Pulmonary lymph node (tissue), 1 donor: ENCODE measurements around the genes CLRN2 and FAM184B.

DNA sequence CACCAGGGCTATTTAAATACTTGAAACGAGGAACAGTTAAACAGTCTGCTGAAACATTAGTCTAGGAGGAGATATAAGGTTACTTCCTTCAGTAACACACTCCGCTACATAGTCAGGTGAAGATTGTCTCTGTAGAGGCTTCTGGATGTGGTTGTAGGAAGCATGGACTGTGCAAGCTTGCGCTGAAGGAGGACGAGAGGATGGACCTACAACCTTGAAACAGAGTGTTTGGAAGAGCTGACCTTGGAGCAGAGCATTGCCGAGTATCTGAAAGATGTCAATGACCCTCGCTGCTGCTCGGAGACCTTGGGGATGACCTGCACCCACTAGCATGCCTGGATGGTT is at the start of gene CLRN2:
CLRN2 (plus strand) TSS at position 230 of the 345 bp plus-strand sequence.
- PRO-cap: no peak

GRCh38 chr4:17515281-17515769 is 360 bp downstream of the CLRN2 start:
- PRO-cap: no peak

DNA sequence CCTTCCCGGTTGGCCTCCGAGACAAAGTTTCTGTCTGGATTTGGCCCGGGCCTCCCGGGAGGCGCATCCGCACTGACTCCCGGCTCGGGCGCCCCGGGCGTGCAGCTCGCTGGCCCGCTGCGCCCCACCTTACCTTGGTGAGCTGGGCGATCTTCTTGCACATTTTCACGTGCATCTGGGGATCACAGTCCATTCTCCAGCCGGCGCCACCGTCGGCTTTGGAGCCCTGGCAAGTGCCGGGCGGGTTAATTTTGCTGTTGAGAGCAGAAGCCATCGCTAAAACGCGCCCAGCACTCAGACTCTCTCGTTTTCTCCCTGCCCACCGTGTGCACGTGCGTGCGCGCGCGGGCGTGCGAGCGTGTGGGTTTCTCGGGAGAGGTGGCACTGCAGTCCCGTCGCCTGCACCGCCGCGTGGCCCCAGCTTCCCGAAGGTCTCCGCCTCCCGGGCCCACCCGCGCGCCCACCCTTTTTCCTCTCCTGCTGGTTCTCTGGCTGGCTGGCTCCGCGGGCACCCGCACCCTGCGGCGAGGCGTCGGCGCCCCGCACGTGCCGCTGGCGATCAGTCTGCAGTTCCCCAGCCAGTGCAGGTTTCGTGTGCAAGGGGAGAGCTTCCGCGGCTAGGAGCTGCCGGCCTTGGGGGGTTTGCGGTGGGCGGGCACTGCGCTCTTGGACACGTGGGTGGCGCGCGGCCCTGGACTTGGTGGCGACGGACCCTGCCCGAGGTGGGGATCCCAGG is at the start of gene FAM184B:
FAM184B (minus strand) TSS at position 596 of the 736 bp plus-strand sequence.
- PRO-cap: no peak

DNA sequence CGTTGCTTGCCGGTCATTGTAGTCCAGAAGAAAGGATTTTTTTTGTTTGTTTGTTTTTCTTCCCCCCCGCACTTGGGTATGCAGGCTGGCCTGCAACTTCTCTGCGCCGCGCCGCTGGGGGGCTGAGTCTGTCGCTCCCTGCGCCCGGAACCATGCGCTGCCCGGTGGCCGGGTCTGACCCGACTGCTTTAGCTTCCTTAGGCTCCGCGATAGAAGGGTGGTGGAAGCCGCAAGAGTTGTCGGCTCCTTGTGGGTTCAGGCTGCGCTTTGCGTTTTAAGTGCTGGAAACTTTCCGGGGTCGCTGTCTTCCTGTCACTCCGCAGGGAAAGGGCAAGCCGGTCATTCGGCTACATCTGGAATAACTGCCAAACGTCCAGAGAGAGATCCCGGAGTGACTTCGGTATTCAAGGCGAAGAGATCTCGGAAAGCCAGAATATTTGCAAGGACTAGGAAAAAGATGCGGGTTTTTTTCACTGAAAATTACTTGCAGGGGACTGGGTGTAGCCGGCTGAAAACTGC is 732 bp upstream of the LCORL start:
- PRO-cap: no peak

GRCh38 chr4:19456300-19456588 is 795.5 kb upstream of the SLIT2 start:
- PRO-cap: no peak

DNA sequence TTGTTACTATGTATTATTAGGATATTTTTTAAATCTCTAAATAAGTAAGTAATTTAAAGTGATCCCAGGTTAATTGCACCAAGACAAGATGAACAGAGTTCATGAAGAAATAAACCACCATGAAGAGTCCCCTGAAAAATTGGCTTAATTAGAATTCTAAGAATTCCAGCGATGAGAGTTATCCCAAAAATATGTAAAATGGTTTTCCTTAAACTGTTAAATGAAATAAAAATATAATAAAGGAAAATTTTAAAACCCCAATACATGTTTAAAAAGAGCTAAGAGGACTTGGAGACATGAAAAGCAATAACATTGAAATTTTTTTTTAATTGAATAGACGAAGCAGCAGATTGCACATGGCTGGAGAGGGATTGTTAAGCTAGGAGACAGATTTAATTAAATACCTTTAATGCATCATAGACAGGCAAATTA is 141.5 kb upstream of the SLIT2 start:
- PRO-cap: no peak

DNA sequence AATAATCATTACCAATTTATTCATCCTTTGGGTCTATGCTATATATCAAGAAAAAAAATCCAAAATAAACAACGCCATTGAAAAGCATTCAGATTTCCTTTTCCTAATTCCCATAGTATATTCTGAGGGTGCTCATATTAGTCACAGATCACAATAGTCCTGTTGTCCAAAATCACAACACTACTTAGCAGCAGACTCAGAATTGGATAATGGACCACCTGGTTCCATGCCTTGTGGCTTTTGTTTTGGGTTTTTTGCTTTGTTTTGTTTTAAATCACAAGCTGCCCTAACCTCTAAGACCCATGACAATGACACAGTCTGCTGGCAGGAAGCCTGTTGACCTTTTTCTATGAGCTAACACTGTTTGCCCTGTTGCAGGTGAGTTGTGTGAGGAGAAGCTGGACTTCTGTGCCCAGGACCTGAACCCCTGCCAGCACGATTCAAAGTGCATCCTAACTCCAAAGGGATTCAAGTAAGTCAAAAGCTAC is 110.9 kb upstream of the PACRGL start:
- PRO-cap: no peak

GRCh38 chr4:21089918-21090614 is 389.8 kb downstream of the PACRGL start:
- PRO-cap: no peak

- PRO-cap: no peak
Measured at GRCh38 chr4:22634497-22634989, 118.7 kb upstream of the ADGRA3 start.

- PRO-cap: no peak
Measured at GRCh38 chr4:23813489-23814698, 76.0 kb downstream of the PPARGC1A start.

DNA sequence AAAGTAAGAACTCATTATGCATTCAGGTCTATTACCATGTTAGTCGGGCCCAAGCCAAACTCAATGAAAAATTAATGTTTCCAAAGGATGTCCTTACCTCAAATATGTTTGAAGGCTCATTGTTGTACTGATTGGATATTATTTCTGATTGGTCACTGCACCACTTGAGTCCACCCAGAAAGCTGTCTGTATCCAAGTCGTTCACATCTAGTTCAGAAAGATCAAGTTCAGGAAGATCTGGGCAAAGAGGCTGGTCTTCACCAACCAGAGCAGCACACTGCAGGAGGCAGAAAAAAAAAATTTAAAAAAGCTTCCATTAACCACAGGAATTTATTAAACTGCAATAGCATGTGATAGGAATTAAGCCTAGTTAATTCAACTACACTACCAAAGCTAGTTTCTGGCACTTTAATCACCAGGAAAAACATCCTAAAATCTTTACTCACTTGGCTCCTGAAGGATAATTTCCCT is 5.2 kb downstream of the PPARGC1A start:
- PRO-cap: no peak

DNA sequence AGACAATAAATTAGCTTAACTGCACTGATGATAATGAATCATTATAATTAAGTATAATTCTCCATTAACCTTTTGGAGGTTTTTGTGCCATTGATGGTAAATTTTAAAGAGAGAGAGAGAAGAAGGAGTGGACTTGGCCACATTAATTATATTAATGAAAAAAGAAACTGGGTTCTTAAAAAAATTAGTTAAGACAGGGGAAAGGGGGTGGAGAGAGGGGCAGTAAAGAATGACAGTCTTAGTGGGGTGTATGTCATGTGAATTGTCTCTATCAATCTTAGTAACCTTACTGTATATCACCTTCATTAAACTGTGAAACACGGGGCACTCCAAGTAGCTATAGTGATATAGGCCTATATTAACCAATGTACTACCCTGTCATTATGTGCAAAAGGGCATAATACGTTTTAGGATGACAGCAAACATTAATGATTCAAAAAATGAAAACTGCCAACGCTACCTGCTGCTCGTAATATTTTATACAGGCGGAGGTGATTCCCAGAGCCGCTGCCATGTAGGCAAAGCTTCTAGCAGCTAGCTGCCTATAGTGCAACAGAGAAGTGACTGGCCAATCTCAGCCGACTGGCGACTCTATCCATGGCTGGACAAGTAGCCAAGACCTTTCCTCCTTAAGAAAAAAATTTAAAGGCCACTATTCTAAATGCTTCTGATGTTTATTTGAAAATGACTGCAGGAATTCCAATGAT is 2.0 kb downstream of the PPARGC1A start:
- PRO-cap: no peak

DNA sequence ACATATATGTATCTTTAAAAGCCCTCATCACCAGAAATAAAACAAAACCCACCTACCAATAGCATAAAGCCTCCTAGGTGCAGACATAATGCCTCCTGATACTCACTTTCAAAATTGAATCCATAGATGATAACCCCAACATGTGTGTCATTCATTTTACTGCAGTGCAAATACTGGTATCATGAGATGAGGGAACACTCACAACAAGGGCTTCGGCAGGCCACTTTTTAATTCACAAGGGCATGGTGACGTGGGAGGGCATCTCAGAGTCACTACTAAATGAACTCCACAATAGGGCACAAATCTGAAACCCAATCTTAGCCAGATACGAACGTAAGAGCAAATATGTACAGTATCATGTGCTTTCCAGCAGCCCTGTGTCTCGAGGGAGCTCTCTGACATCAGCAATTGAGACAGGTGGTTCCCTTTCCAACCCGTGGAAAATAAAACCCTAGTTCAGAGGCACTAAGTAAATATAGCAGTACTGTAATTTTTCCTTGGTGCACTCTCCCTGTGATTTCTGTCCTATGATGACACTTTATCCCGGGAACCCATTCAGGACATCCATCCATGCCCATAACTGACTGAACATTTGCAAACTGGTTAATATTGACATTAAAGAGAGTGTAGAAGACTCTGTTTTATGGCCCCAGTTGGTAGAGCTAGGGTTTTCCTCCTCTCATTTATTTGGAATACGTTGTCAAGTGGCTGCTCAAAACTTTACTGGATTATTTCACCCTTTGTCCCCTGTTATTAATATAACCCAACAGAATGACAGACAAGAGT is 14.2 kb upstream of the PPARGC1A start:
- PRO-cap: no peak

DNA sequence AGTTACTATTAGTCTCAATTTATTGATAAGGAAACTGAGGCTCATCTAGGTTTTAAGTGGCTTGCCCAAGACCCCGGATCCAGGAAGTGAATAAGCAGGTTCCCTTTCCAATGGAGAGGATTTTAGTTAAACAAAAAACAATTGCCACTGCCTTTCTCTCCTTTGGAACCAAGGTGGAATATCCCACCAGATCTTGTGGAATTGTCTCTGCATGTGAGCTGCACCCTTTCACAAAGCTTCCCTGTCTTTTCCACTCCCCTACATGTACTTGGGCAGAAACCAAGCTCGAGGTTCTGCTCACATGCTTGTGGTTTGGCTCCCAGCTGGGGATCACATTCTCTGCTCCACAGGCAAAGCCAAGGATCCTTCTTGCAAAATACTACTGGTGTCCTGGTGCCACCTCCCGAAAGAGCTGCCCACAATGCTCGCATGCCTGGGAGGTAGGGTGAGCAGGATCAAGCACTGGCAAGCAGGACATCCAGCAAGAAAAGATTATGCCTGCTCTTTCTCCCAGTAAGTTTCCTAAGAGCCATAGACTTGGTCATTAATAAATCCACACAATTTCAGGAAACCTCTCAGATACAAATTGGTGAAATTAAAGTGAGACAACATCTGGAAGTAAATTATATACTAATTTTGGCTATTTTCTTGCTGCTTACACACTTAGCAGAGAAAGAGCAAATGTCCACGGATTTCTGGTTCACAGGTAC is 45.0 kb upstream of the PPARGC1A start:
- PRO-cap: no peak

DNA sequence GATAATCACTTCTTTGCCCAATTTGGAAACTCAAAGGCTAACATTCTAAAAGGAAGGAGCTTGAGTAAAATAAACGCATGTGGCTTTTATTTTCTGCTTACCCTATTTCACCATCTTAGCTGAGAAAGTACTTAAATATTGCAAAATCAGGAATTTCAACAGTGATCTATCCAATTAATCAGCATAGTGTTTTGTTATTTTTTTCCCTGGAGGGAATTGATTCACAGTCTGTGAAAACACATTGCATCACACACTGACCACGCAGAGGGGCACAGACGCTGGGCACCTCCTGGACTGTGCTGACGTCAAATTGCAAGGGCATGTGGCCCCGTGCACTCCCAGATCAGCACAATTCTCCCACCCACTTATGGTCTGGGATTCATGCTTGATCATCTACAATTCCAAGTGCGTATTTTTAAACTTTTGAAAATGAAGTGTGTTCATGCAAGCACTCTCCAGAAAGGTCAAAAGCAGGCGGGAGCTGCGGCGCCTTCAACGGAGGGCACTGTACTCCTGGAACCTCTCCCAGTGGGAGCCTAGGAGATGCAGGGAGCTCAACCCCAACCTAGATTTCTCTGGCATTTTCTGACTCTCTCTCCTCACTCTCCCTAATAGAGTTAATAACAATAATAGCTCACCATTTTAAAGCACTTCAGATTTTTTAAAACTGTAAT is 320.6 kb upstream of the PPARGC1A start:
- PRO-cap: no peak

GRCh38 chr4:24471956-24472307 is 112.4 kb downstream of the DHX15 start:
- PRO-cap: no peak

DNA sequence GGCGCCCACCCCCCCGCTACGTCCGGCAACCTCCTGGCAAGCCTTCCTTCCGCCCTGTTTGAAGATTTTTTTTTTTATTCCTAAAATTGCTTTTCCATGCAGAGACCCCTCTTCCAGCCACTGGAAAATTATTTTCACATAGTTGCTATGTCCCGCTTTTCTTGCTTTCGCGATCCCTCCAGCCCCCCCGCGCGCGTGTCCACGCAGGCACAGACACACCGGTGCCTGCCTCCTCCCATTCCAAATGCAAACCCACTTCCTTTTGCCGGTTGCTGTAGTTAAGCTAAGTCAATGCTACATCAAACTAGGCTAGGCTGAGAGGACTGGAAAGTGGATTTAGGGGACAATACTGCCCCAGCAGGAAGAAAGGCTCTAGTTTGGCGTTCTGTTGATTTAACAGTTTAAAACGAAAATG is 111.1 kb downstream of the DHX15 start:
- PRO-cap: no peak

DNA sequence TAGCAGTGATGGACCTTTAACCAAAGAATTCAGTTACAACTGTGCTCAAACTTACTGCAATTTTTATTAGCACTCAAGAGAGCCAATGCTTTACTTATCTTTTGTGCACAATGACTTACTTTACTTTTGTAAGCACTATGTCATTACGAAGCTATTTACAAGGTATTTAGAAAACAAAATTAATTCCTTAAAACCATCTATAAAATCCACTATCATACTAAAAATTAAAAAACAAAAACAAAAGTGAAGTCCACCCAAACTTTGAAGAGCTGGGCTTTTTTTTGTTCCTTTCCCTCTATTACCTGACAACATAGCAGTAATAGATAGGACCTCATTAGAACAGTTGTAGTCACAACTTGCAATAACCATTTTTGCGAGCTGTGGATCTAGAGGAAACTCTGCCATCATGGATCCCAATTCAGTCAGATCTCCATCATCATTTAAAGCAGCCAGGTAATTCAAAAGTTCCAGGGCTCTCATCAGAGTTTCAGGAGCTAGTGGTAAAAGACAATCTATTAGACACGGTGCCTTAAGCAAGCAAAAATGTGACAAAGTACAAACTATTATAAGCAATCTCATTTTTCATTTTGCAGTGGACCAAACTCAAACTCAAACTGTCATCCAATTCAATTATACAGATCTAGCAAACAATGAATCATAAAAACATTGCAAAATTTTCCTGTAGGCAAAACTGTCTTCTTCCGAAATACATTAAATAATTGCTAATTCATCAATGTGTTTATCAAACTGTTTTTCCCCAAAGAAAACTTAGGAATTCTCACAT is 44.4 kb downstream of the DHX15 start:
- PRO-cap: no peak

- PRO-cap: no peak
Measured at GRCh38 chr4:24598761-24598978, 14.3 kb upstream of the DHX15 start.

GRCh38 chr4:24913231-24913573 is 360 bp upstream of the CCDC149 start:
- PRO-cap: no peak